Peripheral blood mononuclear cell (primary cell): ENCODE data around the gene CCDC170.

DNA sequence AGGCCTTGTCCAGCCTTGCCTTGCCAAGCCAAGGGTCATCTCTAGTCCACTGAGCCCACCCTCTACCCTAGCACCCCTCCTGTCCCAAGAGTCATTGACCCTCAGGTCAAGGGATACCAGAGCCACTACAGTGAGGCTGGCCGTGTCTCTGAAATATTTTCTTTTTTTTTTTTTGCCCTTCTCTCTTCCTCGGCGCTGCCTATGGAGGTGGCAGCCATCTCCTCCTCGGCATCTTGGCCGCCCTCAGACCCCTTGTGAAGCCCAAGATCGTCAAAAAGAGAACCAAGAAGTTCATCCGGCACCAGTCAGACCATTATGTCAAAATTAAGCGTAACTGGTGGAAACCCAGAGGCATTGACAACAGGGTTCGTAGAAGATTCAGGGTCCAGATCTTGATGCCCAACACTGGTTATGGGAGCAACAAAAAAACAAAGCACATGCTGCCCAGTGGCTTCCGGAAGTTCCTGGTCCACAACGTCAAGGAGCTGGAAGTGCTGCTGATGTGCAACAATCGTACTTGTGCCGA is 140.4 kb upstream of the AKAP12 start:
- PRO-cap, 8 experiments: no peak in any of the 8 experiments

DNA sequence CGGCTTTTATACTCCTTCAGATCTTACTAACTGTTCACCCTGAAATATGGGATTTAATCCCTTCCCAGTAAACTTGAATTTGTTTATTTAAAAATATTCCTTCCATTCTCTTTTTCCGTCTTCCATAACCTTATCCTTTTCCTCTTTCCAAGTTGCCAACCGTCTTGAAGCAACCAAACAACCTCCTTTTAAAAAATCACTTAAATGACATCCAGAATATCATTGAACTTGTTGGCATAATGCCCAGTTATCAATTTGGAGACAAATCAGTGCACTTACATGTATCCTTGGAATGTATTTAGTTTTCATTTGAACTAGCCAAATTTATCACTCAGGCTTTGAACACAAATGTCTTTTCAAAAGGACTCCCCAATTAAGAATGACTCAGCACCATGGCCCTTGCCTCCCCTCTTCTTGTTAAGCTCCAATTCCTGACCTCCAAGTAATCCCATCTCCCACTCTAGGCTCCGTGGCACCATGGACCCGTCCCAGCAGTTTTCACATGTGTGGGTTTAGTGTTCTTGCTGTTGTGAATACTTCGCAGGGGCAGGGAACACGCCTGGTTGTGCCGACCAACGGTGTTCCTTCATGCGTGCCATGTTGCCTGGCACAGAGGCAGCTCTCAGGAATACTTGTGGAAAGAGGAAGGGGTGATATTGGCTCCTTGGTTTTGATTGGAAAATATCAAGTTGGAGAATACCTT is 2.6 kb downstream of the AKAP12 start:
- PRO-cap, 8 experiments: no peak in any of the 8 experiments

GRCh38 chr6:151291355-151292071 is 51.7 kb downstream of the AKAP12 start:
- PRO-cap, 8 experiments: no peak in any of the 8 experiments

DNA sequence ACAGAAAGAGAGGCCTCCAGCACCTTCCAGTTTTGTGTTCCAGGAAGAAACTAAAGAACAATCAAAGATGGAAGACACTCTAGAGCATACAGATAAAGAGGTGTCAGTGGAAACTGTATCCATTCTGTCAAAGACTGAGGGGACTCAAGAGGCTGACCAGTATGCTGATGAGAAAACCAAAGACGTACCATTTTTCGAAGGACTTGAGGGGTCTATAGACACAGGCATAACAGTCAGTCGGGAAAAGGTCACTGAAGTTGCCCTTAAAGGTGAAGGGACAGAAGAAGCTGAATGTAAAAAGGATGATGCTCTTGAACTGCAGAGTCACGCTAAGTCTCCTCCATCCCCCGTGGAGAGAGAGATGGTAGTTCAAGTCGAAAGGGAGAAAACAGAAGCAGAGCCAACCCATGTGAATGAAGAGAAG is 39.3 kb downstream of the ZBTB2 start:
- PRO-cap, 8 experiments: no peak in any of the 8 experiments

DNA sequence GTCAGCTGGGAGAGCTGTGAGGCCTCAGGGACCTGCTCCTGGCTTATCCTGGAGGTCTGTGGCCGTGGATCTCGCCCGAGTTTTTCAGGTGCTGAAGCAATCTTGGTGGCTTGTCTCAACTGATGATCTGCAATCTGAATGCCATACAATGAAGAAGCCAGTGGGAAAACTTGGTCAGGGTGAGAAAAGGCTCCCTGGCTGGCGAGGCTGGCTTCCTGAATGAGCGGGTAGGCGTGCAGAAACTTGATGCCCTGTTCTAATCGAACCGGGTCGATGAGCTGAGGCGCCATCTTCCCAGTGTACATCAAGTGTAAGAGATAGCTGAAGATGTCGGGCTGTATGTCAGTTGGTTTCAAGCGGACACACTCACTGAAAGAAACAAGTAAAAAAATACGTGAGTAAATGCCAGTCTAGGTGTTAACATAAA is 24.8 kb downstream of the ZBTB2 start:
- PRO-cap, 8 experiments: no peak in any of the 8 experiments

DNA sequence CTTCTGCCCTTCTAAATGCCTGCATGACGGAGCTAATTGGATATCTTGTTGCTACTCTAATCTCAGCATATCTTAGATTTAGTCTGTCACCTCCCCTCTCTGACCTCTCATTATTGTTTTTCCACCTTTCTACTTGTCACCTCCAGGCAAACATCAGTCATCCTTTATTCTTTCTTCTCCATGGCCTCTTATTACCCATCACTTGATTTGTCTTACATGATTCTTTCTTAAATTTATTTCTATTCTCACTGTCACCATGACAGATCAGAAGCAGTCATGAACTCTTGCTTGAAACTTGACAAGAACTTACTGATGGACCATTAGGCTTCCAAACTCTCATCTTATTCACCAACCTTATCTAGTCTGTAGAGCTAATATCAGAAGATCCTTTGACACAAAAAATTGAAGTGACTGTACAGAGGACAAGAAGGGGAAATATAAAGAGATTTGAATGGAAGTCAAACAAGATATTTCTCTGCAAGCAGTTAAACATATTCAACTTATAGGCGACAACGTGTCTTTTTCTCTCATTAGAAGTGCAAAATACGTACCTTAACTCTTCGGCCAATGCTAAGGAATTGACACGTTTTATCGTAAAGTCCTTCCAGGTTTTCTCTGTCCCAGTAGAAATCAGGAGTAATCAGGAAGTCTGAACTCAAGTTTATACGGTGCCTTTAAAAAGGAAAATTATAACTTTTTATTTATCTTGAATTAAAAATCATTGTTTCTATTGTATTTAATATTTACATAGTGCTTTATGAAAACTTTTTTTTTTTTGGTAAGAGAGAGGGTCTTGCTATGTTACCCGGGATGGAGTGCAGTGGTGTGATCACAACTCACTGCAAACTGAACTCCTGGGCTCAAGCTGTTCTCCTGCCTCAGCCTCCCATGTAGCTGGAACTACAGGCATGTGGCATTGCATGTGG is 25.6 kb upstream of the ZBTB2 start:
- PRO-cap, 8 experiments: no peak in any of the 8 experiments

DNA sequence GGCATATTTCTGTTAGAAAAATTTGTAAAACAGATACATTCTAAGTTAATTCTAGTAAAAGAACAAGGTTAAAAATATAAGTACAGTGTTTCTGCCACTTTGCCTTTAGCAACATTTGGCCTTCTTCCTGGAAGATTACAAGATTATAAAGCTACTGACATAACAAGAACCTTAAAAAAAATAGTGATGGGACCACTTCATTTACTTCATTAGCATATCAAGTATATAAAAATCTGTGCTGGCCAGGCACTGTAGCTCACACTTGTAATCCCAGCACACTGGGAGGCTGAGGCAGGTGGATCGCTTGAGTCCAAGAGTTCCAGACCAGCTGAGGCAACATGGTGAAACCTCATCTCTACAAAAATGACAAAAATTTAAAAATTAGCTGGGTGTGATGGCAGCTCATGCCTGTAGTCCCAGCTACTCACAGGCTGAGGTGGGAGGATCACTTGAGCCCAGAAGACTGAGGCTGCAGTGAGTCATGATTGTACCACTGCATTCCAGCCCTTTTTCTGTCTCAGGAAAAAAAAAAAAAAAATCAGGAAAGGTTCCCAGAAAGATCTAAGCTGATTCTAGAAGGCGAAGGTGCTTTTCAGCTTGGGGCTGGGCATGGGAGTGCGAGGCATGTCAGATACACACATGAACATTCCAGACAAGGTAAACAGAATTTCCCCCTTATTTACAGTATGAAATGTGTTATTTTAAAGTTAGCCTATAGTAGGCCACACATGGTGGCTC is 5.9 kb downstream of the RMND1 start:
- PRO-cap, 8 experiments: no peak in any of the 8 experiments

GRCh38 chr6:151493577-151494247 is at the start of gene CCDC170:
TSS of gene CCDC170 (plus strand) at chr6:151494017.
- PRO-cap, 8 experiments: peak in 7 of 8 experiments; most common plus-strand start chr6:151494147 (in 3); most common minus-strand start chr6:151493900 (in 2)

DNA sequence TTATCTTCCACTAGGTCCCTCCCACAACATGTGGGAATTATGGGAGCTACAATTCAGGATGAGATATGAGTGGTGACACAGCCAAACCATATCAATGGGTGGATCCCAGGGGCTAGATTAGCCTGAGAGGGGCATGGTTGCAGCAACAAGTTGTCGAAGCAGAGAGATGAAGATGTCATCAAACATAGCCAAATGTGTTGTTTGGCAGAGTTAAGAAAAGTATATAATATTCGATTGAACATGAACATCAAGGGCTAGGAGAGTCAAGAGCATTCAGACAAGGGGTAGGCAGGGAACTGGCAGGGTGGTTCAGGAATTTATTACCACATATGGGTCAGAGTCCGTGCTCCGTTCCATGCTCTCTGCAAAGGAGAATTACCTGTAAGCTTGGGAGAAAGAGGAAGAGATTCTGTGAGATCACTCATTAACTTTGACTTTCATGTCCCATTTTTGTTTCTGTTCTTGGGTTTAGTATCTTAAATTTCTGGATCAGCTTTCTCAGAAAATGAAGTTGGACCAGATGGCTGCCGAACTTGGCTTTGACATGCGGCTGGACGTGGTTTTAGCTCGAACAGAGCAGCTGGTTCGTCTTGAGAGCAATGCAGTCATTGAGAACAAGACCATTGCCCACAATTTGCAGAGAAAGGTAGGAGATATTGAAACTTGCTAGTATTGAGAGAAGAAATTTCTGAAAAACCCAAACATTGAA is 99.0 kb downstream of the CCDC170 start:
- PRO-cap, 8 experiments: no peak in any of the 8 experiments

DNA sequence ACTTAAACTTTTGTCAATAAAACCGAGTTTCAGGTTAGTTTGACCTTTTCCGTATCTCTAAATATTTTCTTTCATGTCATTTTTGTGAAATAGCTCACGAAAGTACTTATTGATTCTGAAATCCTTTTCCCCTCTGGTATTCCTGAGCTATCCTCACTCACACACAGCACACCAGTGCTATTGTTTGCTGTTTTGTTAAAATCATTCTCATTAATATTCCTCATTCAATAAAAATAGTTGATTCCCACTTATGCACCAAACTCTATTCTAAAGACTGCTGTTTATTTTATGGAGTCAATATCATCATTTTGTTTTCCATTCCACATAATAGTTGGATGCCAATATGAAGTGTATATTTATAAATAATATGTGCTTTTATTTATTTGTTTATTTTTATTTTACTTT is 149.2 kb upstream of the ESR1 start:
- PRO-cap, 8 experiments: no peak in any of the 8 experiments

GRCh38 chr6:151716353-151716888 is 91.1 kb upstream of the ESR1 start:
- PRO-cap, 8 experiments: peak in 1 of 8 experiments; most common minus-strand start chr6:151716602 (in 1)

GRCh38 chr6:151757374-151757936 is 50.0 kb upstream of the ESR1 start:
- PRO-cap, 8 experiments: no peak in any of the 8 experiments

DNA sequence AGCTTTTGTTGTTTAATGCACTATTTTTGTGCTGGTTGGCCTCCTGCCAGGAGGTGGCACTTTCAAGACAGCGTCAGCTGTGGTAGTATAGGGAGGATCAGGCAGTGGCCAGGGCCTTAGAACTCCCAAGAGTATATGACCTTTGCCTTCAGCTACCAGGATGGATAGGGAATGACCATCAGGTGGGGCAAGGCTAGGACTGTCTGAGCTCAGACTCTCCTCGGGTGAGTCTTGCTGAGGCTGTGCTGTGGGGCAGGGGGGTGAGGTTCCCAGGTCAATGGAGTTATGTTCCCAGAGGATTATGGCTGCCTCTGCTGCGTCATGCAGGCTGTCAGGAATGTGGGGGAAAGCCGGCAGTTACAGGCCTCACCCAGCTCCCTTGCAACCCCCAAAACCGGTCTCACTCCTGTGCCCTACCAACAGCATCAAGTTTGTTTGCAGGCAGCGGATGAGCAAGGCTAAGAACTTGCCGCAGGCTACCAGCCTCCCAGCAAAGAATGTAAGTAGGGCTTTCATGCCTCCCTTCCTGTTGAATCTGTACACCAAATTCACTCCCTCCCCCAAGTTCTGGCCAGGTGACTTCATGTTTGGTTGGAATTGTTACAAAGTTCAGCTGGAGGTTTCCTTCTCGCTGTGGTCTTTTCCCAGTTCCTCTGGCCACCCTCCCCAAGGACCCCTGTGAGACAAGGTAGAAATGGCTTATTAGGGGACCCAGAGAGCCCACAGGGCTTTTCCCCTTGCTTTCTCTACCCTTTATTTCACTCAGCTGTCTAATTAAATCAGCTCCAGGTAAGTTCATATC is 93.6 kb downstream of the ESR1 start:
- PRO-cap, 8 experiments: no peak in any of the 8 experiments

GRCh38 chr6:152110803-152111533 is 303.5 kb downstream of the ESR1 start:
- PRO-cap, 8 experiments: no peak in any of the 8 experiments

DNA sequence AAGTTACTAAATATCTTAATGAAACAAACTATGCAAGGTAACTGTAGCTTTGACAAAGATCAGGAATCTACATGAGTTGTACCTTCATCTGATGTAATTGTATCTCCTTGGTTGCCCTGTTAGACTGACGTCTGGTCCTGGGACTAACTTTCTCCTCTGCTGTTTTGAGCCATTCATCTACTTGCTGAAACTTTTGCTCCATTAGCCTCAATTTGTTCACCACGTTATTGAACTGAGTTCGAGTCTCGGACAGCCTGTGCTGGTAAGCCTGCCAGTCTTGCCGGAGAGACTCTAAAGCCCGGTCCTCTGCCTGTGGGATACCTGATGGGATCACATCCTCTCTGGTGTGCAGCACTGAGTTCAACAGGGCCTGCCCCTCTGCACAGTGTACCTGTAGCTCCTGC is 282.6 kb downstream of the SYNE1 start:
- PRO-cap, 8 experiments: no peak in any of the 8 experiments

- PRO-cap, 8 experiments: no peak in any of the 8 experiments
Measured at GRCh38 chr6:152696540-152696942, 1.2 kb upstream of the MYCT1 start.

GRCh38 chr6:152974745-152975761 is 7.8 kb downstream of the FBXO5 start:
- PRO-cap, 8 experiments: no peak in any of the 8 experiments

GRCh38 chr6:153130334-153130870 is 680 bp downstream of the RGS17 start:
- PRO-cap, 8 experiments: peak in 1 of 8 experiments; most common minus-strand start chr6:153130517 (in 1)

DNA sequence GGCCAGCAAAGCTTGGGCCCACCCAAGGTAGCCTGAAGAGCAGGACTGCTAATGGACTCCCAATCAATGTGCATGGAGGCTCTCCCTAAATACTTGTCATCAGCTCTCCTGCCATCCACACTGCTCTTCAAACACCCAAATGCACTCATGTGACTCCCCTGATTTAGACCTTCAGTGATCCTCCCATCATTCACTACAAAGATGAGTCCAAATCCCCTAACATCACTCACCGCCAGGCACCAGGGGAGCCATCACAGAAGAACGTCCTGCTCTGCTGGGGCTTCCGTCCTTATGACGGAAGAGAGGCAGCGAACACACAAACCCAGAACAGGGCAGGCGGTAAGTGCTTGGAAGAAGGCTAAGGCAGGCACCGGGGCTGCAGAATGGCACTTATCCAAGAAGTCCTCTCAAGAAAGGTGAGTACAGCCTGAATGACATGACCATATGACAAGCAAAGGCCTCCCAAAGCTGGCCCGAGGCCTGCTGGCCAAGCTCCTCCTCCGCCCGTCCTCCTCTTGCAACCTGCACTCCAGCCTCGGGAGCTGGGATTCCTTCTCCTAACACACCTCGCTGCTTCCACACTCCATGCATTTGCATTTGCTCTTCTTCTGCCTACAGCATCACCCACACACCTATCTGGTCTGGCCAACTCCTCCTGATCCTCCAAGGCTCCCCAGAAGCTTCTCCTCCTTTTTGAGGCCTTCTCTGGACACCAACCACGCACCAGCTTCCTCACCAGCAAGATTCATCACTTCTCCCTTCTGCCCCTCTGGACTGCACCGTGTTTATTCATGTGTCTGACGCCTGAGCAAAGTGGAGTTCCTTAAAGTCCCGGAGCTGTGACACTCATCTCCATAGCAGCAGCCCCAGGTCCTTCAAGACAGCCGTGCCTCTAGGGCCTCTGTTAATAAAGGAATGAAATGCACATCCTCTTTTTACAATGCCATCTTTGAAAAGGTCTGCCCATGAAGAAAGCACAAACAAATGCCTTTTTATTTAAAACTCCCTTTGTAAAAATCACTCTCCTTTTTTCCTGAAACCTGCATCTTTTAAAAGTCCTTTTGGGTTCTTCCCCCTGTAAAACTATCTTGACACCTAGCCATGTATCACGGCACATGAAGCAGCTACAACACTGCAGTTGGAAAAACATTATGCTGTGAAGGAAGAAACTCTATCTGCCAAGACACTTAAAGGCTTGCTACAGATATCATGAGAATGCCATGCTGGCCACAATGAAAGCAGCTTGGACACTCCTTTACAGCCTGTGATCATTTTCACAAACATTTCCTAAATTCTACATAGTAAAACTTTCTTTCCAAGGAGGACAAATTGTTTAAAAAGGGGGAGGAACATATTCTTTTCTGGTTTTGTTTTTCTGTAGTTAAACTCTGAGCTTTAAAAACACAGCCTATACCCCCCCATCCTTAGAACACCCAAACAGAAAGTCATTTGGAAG is 32.3 kb downstream of the CNKSR3 start:
- PRO-cap, 8 experiments: no peak in any of the 8 experiments

DNA sequence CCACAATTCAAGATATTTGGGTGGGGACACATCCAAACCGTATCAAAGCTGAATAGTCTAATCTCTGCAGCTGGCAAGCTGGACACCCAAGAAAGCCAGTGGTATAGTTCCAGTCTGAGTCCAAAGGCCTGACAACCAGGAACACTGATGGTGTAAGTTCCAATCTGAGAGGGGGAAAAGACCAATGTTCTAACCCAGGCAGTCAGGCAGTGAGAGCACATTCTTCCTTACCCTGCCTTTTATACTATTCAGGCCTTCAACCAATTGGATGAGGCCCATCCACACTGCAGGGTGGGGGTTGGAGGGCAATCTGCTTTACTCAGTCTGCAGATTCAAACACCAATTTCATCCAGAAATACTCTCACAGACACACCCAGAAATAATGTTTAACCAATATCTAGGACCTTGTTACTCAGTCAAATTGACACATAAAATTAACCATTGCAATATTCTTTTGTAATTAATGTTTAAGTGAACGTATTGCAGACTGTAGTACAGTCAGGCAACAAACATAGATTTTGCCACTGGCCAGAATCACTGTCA is 18.1 kb upstream of the CNKSR3 start:
- PRO-cap, 8 experiments: no peak in any of the 8 experiments